Aorta (tissue), 1 donor: ENCODE data around the genes CLPTM1L and IRX4.

DNA sequence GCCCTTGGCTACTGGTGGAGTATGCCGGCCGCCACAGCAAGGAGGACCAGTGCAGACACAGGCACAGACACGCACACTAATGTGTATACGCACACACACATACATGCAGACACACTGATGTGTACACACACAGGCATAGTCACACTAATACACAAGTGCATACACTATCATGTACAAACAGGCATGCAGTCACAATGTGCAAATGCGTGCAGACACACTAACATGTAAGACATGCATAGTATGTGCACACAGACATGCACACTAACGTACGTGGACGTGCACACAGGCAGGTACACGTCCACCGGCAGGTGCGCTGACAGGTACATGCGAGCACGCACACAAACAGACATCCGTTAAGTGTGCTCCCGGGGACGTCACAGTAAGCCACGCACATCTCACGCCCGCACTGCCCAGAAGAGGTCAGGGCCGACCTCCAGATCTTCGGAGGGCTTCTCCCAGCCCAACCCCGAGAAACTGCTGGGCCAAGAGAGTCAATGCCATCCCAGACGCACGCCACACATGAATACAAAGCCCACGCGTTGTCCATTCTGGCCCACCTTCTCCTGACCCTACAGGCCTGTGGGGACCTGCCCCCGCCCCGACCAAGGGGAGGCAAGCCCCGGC is 46.6 kb downstream of the NKD2 start:
- PRO-cap = no peak

DNA sequence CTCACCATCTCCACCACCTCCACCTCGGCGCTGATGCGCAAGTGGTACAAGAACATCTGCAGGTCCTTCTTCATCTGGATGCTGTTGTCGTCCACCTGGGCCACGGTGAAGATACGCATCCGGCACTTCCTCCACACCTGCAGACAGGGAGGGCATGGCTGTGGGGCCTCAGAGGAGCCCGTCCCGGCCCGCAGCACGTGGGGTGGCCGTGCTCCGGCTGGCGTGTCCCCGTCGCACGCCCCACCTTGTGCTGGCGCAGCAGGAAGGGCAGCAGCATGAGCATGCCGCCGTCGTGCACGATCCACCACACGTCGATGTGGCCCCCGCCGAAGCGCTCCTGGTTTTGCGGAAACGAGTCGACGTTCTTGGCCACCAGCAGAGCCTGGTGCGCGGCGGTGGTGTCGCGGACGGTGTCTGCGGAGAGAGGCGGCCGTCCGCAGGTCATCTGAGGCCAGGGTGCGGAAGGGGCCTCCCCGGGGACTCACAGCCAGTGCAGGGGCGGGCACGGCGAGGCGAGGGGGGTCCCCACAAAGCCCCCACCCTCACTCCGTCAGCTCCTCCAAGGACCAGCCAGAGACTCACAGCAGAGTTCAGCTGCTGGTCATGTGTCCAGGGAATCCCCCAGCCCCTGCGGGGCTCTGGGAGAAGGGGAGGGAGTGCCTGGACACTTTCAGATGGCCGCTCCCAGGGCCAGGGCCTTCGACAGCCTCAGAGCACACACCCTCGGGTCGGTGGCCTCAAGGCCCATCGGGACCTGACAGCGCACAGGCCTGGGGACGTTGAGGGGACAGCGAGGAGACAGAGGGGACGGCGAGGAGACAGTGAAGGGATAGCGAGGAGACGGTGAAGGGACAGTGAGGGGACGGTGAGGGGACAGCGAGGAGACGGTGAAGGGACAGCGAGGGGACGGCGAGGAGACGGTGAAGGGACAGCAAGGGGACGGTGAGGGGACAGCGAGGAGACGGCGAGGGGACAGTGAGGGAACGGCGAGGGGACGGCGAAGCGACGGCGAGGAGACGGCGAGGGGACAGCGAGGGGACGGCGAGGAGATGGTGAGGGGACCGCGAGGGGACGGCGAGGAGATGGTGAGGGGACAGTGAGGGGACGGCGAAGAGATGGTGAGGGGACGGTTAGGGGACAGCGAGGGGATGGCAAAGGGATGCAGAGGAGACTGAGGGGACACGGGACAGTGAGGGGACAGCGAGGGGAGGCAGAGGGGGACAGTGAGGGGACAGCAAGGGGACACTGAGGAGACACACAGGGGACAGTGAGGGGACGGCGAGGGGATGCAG is 47.6 kb downstream of the SLC12A7 start:
- PRO-cap = no peak

GRCh38 chr5:1095787-1096202 is 16.1 kb downstream of the SLC12A7 start:
- PRO-cap = no peak

DNA sequence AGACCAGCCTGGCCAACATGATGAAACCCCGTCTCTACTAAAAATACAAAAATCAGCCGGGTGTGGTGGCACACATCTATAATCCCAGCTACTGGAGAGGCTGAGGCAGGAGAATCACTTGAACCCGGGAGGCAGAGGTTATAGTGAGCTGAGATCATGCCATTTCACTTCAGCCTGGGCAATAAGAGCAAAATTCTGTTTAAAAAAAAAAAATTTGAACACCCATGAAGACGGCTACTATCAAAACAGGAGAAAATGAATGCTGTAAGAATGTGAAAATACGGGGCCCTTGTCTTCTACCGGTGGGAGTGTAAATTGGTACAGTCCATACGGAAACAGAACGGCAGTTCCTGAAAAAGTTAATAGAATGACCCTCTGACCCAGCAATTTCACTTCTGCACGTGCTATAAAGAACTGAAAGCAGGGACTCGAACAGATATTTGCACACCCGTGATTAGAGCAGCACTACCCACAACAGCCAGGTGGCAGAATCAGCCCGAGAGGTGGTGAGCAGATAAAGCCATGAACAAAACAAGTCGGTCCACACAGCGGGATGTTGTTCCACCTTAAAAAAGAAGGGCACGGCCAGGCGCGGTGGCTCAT is 22.5 kb upstream of the SLC12A7 start:
- PRO-cap = no peak

DNA sequence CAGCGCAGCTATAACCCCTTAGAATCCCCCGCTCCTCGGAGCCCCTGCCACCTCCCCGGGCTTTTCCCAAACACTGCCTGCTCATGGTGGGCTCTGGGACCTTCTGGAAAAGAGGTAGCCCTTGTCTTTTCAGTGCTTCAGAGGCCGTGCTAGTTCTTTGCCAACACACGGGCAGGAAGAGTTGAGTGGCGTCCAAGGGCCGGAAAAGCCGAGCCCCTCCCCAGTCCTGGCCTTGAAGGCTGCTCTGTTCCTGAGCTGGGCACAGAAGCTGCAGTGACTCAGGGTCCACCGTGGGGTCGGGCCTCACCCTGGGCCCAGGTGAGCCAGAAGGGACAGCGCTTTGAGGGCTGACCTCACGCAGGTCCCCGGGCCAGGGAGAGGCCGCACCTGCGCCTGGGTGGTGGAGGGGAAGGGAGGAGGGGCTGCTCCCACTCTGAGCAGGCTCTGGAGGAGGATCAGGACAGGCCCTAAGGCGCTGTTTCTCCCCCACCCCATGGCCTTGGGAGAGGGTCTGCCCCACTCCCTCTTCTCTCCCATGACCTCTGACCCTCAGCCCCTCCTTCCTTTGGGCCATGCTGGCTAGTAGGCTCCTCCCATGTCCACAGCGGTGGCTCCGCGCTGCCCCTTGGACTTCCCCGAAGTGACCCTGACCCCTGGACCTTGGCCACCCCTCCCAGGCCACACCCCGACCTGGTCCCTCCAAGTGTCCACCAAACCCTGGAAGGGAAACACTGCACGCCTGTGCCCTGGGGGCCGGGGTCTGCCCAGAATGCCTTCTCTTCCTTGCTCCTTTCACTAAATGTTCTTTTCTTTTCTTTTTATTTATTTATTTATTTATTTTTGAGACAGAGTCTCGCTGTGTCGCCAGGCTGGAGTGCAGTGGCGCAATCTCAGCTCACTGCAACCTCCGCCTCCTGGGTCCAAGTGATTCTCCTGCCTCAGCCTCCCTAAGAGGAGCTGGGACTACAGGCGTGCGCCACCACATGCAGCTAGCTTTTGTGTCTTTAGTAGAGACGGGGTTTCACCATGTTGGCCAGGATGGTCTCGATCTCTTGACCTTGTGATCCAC is 19.7 kb upstream of the SLC6A19 start:
- PRO-cap = no peak

DNA sequence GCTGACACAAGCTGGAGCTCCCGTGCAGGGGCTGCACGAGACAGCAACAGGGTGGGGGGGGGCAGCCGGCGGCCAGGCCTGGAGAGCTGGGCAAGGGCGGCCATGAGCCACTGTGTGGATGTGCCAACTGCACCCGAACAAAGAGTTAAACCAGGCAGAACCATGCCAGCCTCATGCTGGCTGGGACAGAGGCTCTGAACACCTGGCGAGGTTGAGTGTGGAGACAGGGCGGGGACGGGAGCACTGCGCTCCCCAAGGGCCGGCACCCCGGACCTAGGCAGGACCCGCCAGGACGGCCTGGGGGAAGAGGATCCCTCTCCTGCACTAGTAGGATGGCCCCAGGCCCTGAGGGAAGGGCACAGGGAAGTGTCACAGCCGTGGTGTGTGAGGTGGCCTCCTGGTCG is 24.4 kb upstream of the TERT start:
- PRO-cap = no peak

- PRO-cap = no peak
These were observed 18.5 kb downstream of the CLPTM1L start for GRCh38 chr5:1326013-1327221.

DNA sequence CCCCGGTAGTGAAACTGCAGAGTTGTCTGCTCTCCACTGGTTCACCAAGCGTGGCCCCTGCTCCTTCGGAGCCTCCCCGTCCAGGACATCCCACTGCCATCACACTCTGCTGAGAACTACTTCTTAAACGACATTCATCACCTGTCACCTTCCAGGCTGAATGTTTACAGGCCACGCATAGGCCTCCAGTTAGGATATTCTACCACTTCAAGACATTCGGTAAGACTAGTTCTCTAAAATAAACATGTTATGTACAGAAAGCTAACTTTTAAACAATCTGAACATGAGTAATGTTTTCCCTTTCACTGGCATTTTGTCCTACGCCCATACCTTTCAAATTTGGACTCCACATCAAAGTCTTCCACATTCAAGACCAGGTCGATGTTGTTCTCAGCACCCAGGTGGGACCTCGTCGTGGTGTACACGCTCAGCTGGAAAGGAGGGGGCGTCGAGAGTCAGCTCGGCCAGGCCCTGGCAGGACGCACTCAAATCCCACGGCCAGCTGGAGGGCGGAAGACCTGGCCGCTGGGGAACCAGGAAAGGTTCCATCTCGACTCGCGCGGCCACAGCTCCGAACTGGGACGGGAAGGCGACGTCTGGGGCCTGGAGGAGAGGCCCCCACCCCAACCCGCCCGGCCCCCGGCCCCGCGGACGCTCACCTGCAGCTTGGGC is 742 bp downstream of the CLPTM1L start:
- PRO-cap = no peak

GRCh38 chr5:1344693-1345350 is at the start of gene CLPTM1L:
CLPTM1L (minus strand) TSS chr5:1345099.
- PRO-cap = bidirectional peak, plus-strand start at chr5:1345212, minus-strand start at chr5:1345090

DNA sequence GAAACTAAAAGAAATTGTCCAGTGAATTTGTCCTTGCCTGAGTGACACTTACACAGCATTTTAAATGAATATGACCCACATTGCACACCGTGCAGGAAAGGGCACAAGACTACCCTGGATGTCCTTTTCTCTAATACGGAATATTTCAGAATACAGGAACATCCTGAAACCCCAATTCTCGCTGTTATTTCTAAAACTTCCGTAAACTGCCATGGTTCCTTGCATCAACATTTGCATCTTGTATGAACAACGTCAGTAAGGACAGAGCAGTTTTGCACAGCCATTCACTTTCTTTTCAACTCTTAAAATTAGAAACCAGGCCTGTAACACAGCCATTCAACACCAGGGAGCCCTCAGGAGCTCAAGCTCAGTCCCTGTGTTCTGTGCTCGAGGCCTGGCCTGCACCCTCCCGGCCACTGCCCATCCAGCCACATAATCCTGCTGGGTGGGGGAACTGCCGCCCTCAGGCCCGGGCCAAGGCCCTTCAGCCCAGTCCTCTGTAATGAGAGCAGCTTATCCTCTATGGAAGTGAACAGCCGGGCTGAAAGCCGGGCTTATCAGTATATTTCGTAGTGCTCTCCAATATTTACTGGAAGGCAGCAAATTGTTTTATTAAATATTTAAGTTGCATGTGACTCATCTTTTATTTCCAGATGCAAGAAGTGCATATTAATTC is 33.0 kb upstream of the SLC6A3 start:
- PRO-cap = no peak

DNA sequence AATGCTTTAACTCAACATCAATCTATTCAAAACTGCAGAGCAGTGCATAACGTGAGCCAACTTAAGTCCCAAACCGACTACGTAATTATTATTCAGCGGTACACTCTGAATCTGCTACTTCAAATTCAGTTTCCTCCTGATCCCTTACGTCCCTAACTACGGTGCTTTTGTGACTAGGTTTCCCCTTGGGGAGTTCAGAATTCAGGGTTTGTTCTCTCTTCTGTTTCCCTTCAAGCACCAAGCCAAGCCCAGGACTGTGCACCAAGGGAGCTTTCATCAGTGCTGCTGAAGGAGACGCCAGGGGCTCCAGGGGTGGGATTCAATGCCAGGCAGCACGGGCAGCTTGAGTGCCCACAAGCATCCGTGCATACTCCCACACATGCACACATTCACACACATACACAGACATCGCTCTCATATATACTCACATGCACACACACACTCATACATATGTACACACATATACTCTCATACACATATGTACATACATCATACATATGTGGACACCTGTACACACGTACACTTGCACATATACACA is 25.6 kb downstream of the LPCAT1 start:
- PRO-cap = no peak

- PRO-cap = bidirectional peak, plus-strand start at chr5:1634064, minus-strand start at chr5:1633975
These were observed 110.2 kb upstream of the LPCAT1 start for GRCh38 chr5:1633545-1634678.

GRCh38 chr5:1644888-1645479 is 121.2 kb upstream of the LPCAT1 start:
- PRO-cap = no peak

DNA sequence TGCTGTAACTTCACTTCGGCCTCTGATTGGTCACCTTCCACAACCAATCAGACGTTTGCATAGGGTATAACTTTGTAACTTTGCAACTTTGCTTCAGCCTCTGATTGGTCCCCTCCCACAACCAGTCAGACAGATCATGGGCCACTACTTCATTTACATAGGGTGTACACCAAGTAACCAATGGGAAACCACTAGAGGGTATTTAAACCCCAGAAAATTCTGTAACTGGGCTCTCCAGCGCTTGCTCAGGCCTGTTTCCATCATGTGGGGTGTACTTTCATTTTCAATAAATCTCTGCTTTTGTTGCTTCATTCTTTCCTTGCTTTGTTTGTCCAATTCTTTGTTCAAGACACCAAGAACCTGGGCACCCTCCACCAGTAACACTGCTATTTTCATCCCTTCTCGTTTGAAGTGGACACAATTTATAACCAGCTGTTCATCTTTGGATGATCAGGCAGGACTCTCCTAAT is 10.1 kb downstream of the MRPL36 start:
- PRO-cap = no peak

DNA sequence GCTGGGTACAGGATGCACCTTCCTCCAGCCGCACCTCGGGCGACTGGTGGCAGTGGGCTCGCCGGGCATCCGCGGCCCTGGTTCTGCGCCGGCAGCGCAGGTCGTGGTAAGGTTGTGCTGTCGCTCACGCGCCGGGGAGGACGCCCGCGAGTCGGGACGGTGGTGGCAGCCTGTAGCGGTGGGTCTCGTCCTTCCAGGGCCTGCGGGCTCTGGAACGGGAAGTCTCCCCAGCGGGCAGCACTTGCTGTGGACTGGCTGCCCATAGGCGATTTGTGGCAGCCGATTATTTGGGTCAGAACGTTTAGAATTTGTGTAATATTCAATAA is 315 bp downstream of the NDUFS6 start:
- PRO-cap = no peak

GRCh38 chr5:1881019-1881706 is 1.6 kb downstream of the IRX4 start:
- PRO-cap = no peak

- PRO-cap = no peak
These were observed 413 bp downstream of the IRX4 start for GRCh38 chr5:1882202-1882821.

DNA sequence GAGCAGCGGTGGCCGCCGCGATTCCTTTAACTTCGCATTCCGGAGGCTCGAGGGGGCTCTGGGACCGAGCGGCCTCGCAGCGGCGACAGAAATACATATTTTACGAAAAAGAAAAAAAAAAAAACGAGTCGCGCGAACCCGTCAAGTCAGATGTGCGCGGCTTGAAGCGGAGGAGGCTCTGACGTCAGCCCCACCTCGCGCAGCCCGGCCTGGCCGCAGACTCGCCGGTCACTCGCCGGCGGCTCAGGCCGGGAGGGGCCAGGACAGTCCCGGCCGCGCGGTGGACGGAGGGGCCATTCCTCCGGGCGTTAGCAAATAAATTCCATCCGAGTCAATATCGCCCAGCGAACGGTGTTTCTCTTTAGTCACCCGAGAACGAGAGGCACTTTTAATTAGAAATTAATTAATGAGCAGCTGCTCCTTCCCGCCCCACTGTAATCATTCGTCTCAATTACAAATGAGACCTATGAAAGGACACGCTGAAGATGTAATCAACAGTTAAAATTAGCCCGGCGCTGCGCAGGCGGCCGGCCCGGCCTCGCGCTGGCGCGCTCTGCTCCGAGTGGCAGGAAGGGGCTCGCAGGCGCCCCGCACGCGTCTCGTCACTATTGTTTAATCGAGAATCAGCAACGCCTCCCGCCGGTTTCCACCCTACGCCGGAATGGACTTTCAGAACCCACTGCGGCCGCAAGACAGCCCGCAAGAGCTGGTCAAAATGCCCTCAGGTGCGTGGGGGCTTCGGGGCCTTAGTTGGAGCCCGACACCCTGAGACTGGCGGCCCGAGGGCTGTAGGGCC is at the start of gene IRX4:
IRX4 (minus strand) TSS at position 104 of the 796 bp plus-strand sequence.
- PRO-cap = no peak

DNA sequence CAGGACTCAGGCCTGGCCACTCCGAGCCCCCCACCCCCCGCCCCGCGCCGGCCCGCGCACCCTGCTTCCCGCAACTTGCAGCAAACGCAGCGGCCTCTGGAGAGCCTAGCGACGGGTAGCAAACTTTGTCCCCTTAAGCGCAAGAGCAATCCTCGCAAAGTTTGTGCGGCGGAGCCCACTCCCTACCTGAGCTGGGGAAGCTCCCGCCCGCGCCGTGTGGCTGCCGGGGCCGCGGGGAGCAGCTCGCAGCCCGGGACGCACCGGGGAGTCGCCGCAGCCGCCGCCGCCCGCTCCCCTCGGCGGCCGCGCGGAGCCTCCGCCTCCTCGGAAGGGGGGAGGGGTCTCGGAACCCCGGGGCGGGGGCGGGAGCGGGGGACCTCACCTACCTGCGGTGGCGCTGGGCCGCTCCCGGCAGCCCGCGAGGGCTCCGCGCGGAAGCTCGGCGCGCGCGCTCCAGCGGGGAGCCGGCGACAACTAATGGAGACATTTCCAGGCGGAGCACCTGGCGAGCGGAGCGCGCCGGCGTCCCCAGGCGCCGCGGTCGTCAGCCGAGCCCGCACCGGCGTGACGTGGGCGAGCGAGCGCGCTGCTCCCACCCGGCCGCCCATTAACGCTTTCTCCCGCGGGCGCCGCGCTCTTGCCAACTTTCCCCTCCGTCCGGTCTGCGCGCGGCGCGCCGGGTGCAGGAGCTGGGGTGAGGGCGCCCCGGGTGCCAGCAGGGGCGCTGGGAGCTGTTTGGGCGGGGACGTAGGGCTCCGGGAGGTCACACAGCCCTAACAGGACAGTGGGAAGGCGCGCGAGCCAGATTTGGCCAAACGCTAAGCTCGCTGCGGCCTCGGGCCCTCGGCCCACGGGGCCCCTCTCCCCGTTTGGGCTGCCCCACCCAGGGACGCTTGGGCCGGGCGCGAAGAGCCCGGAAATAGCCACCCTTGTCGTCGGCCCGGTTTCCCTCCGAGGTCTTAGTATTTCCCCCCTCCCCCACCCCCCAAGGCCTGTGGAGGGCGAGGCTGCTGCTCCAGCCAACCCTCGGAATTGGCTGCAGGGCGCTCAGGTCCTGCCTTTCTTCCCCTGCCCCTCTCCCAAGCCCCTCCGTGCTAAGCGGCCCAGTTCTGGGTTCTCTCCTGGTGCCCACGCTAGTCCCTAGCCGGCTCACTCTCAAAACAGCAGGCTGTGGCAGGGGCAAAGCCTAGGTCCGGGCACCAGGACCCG is 4.4 kb upstream of the IRX4 start:
- PRO-cap = no peak

DNA sequence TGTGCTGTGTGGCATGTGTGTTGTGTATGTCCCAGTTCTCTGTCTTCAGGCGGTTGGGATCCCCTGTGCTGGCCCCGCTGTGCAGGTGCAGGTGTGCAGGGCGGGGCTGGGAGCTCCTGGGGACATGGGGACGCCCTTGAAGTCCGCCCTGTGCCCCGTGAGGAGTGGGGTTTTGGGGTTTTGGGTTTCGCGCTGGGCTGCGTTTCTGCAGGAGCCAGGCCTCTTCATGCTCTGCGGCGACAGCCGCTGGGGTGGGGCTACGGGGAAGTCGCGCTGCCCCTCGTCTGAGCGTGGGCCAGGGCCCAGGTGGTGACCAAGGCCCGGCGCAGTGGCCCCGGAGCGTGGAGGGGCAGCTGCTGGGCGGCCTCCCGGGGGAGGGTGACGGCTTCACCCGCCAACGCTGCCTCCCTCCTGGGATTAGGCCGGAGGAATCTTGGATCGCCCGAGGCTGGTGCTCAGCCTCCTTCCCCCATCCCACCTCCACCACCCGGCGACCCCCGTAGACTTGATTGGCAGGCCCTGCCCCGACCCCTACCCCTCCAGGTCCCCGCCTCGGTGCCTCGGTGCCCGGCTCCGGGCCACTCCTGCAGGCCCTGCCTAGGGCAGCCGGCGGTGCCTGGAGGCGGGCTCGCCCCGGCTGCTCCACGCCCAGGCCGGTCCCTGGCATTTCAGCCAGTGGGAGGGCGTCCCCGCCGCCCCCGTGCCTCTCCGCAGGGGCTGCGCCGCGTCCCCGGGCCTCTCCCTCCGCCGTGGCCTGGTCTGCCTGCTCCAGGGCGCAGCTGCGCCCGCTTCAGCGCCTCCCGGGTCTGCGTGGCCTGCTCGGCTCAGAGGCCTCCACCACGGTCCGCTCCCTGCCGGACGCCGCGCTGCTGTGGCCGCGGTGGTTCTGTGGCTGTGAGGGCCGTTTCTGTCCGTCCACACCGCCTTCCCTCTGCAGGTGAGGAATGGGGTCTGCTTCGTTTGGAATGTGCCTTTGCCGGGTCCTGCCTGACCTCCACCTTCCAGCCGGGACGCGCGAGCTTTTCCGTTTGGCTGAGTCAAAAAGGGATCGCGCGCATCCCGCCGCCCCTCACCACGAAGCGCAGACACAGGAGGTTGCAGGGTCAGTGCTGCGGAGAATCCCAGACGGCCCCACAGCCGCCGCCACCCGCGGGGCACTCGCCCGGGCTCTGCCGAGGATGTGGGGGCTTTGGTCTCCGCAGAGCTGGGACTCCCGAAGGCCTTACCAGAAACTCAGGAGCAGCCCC is 48.2 kb upstream of the IRX4 start:
- PRO-cap = no peak